Smooth muscle cell (in vitro differentiated cells): ENCODE data around the gene C7orf57.

DNA sequence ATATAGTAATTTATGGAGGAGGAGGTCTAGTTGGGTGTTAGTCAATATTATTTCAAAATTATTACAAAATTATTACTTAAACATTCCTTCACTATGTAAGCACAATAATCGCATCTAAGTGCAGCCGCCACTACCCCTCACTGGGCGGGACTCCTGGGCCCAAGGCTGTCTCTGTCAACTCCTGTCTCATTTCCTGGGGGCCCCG is 82.5 kb downstream of the RAMP3 start:
- RAMPAGE, long total RNA = no peak

GRCh38 chr7:45767789-45768014 is 105.2 kb downstream of the CCDC201 start:
- RAMPAGE, long total RNA = no peak

DNA sequence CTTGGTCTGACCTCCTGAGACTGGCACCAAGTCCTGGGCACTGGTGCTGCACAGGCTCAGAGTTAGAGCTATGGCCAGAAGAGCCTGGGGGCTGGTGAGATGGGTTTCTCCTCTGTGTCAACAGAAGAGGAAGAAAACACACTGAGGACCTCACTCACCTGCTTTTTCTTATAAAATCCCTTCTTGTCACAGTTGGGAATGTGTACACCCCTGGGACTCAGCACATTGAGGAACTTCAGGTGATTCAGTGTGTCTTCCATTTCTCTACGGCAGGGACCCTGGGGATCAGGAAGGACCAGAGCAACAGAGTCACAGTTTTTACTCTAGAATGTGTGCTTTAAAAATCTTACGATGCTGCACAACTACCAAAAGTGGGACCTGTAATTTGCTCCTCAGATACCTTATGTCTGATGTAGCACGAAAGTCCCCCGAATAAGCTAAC is 4.7 kb downstream of the IGFBP3 start:
- RAMPAGE, long total RNA = start-site peak on the minus strand centred at position 221 of the sequence, 119 bp wide, 484 and 1,030 reads in 2 replicates

- RAMPAGE, long total RNA = no peak
Measured at GRCh38 chr7:46680187-46680538, 759.1 kb upstream of the IGFBP3 start.

DNA sequence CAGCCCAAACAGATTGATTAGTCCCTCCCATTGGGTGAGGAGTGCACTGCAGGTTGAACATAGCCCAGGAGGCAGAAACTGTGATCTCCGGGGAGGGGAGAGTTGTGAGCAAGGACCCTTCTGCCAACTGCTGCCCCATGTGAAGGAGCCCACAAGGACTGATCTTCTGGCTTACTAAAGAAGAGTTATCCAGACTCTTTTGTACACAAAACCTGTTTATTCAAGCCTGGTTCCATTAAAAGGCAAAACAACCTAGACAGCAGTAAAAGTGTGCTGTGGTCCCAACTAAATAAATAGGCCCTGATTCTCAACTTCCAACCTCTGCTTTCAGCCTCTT is 465.2 kb downstream of the TNS3 start:
- RAMPAGE, long total RNA = no peak

- RAMPAGE, long total RNA = no peak
Measured at GRCh38 chr7:47266794-47267365, 315.0 kb downstream of the TNS3 start.

GRCh38 chr7:47336657-47337644 is 245.0 kb downstream of the TNS3 start:
- RAMPAGE, long total RNA = no peak

DNA sequence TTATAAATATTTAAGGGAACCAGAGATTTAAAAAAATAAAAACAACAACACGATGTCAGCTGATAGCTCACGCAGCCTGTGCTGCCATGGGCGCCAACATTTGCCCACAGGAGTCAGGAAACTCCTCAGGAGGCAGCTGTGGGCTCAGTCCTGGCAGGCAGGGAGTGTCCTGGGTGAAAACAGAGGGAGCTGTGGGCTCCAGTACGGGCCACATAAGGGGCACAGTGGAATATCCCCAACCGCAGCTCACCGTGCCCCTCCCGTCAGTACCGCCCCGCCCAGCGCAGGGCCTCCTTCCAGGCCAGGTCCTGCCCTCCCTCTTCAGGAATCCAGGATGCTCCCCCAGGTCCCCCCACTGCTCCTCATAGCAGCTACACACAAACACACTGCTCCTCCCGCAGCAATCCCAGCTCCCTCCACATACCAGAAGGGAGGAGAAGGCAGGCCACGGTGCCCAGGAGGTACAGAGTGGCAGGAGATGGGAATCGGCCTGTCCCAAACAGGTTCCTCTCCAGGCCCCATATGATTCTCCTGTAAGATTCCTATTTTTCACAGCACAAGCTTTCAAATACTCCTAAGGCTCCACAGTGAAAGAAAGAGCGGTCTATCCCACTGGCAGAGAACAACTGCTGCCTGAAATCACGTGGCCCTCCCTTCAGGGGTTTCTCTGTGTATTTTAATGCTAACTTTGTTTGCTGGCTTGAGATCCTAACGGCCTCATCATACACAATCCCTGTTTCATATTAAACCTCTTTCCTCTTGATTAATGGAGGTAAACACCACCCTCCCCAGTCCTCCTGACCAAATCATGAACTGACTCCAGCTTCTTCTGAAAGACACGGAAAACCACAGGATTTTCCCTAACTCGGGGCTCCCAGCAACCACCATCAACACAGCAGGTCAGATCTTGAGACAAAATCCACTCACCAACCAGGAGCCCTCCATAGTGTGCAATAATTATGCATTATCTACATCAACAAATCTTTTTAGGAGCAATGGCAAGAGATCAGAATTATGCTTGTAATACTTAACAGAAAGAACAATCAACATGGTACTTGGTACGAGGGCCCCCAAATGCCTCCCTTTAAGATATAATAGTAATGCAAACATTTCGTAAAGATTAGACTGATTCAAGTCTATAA is 178.7 kb downstream of the TNS3 start:
- RAMPAGE, long total RNA = no peak

DNA sequence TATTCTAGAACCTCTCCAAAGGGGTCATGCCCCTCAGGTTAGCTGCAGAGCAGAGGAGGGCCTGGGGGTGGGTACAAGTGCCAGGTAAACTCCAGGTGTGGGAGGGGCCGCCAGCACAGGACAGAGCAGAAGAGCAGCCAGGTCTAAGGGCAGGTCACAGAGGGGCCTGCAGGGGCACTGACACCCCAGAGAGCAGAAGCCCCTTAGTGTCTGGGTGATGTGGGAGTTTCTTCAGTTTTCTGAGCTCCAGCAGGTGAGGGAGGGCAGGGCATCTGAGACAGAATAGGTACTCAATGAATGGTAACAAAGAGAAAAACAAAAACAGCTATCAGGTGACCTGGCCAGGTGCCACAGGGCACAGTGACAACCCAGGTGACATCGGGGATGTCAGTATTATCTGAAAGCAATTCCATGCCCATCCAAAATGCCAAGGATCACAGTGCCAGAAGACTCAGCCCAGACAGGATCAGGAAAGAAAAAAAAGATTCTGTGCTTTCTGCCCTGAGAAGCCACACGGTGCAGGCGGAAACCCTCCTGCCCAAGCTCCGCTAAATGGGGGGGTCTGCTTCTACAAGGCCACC is 104.5 kb downstream of the TNS3 start:
- RAMPAGE, long total RNA = no peak

DNA sequence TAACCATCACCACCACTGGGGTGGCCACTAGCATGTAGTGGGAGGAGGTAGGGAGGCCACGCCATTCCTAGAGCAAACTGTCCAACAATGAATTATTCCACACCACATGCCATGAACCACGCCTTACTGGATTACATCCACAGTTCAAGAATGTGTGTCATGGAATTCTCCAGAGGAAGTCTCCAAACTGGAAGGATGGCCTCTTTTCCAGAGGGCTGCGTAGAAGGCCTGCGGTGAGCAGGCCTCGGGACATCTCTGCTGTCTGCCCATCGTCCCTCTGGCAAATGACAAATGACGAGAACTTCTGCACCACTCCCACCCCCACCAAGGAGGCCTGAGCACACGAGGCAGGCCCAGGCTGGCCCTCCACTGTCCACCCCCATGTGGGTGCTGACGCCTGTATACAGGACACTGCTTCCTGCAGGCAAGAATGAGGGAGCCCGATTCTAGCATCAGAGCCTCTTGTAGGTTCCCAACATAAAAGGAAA is 24.1 kb downstream of the TNS3 start:
- RAMPAGE, long total RNA = no peak

- RAMPAGE, long total RNA = no peak
Measured at GRCh38 chr7:47560401-47561109, 21.4 kb downstream of the TNS3 start.

GRCh38 chr7:47583155-47583662 is 1.3 kb upstream of the TNS3 start:
- RAMPAGE, long total RNA = no peak

DNA sequence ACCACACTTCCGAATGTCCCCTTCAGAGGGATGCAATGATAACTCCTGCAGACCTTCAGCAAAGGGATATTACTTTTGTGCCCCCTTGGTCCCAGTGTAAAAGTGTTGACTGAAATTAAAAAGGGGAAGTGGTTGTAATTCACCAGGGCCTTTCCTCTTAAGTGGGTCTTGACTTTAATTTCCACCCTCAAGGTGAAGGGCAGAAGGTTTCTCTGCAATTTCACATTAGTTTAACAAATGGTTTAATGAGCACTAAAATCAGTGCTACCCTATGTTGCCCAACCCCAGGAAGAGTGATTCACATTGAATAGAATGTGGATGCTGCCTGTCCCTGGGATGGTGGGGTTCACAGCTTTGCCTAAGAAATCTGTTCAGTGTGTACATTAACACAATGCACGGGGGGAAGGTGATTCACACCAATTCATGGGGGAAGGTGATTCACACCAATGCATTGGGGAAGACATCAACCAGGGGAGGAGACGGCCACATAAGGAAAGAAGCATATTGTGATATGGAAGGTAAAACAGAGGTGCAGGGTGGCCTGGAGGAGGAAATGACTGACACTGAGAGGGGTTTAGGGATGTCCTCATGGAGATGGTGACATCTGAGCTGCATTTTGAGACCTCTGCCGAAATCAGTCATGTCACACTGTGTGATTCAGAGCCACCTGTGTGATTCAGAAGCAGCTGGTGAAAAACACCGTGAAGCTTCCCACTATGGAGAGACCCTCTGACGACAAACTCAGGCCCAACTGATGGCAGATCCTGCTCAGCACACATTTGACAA is 19.5 kb upstream of the TNS3 start:
- RAMPAGE, long total RNA = no peak

DNA sequence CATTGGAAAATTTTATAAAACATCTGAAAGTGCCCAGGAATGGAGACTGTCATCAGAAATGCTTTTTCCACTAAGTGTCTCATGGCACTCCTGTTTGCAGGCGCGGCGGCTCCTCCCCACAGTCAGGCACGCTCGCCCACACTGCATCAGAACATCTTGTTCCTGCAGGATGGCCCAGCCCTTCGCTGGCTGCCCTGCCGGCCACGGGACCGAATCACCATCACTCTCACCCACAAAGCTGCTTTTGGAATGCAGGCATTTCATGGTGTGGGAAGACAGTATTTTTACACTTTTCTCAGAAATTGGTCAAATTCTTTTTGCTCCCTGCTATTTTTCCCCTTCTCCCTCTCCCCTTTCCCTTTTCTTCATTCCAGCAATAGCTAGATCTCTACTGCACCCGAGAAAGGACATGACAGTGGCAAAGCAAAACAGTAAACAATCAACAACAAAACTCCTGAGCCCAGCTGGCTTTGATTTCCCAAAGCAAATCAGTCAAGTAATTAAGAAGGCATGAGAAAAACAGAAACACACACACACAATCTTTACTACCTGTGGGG is 176.1 kb upstream of the TNS3 start:
- RAMPAGE, long total RNA = no peak

DNA sequence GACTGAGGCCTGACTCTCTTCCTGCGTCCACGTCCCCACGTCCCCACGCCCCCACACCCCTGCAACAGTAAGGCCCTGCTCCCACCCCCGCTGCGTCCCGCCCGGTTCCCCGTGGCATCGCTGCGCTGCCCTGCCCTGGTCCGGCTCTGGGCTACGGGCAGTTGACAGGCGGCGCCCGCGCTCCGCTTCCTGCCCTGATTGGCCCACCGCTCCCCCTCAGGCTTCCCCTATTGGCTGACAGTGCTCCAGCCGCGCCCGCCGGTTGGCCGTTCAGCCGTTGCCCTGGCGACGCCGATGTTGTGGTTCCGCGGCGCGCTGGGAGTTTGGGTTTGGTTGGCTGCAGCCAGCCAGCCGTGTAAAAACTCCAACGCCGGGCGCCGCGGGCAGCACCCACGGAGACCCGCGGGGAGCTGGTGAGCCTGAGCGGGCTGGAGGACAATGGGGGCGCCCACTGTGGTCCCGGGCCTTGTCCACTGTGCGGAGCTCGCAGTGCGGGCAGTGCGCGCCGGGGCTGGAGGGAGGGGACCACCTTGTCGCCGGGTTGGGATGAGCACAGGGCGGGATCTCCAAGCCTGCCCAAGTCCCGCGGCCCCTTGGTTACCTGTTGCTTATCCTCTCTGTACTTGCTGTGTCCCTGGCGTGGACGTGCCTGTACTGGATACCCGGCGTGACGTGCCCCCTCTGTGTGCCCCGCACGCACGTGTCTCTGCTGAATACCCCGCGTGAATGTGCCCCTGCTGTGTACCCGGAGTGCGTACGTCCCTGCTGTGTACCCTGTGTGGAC is at the start of gene C7orf57:
Gene C7orf57, plus strand, starts transcription at position 326 of the 784 bp plus-strand sequence.
- RAMPAGE, long total RNA = no peak

GRCh38 chr7:50281538-50282390 is 22.8 kb upstream of the IKZF1 start:
- RAMPAGE, long total RNA = no peak

GRCh38 chr7:50314966-50315585 is 10.6 kb downstream of the IKZF1 start:
- RAMPAGE, long total RNA = no peak

- RAMPAGE, long total RNA = no peak
Measured at GRCh38 chr7:50316104-50316701, 11.7 kb downstream of the IKZF1 start.

DNA sequence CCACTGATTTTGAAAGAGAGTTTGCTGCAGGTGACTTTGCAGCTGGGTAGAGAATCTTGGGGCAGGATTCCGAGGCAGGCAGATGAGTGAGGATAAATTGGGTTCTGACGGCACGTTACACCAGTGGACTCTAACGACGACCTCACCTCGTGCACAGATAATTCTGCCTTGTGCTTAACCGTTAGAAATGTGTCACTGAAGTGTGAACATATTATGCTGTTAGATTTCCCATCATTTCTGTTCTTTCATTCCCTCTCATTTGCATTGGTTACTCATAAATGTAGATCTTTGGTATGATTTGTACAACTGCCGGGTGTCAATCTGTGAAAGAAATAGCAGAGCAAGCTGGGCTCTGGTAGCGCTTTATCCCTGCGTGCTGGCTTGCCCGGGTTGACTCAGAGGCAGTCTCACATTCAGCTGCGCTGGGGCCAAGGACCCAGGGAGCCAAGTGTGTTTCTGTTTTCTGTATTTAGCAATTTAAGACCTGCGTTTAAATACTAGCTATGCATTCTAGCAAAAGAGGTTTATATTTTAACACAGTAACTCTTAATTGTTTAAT is 46.0 kb downstream of the IKZF1 start:
- RAMPAGE, long total RNA = no peak

DNA sequence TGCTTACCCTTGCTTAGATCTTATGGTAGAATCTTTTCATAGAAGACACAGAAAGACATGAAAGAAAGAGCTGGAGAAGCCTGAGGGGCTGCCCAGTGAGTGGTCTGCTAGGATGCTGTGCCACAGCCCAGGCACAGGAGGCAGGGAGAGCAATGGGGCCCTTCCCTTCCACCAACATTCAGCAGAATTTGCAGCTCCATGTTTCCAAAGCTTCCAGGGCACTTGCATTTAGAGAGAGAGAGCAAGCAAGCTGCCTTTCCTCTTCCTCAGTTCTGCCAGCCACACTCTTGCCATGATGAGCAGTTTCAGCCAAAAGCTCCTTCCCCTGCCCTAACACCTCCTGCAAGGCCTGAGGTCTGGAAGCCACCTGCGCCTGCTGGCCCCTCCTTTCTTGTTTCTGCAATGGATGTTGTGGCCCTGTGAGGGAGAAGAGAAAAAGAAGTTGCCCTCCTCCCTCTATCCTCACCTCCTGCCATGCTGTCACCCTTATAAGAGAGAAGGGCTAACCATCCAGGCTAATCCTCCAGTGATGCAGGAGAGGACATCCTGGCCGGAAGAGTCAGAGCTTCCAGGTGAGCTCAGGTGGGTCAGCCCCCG is 48.6 kb downstream of the IKZF1 start:
- RAMPAGE, long total RNA = no peak